Breast epithelium (tissue), 2 donors: ENCODE data around the genes NEGR1, ASB17 and MIGA1.

- PRO-cap = bidirectional peak, plus-strand start at chr1:72282987, minus-strand start at chr1:72282874
- RAMPAGE, long total RNA, 2 experiments = start-site peak on the plus strand in 1 of 2 experiments, at chr1:72282940-72282973 at its widest, 7 reads per replicate
These were observed at the start of gene NEGR1 for GRCh38 chr1:72282273-72283151. TSS of gene NEGR1 (minus strand) at chr1:72282539.

- PRO-cap = no peak
- RAMPAGE, long total RNA, 2 experiments = no peak in any of the 2 experiments
These were observed 9.7 kb upstream of the LRRC53 start for GRCh38 chr1:74522135-74522559.

- PRO-cap = no peak
- RAMPAGE, long total RNA, 2 experiments = no peak in any of the 2 experiments
These were observed 8.9 kb upstream of the LHX8 start for GRCh38 chr1:75125297-75125747.

DNA sequence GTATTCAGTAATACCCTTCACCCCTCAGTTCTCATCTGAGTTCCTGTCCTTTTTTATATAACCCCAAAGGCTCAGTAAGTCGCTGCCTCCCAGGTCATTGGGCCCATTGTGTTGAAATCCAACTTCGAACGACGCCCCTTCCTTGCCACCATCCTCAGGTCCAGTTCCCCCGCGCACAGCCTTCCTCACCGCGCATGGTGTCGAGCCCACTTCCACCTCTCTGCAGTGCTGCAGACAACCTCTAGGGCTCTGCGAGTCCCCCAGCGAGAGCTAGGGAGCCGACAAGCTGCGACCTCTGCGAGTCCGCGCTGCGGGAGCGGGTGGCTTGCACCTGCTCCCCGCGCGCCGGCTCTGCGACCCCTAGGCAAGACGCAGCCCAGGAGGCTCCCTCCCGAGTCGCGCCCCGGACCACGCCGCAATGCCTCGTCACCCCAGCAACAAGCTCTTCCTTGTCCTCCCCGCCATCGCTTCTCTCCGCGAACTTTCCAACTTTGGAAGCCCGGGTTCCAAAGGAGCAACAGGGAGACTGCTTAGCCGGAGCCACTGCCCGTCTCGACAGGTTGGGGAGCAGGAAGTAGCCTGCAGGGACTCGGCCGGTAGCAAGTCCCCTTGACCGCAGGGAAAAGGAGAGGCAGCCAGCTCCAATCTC is 3.9 kb upstream of the SLC44A5 start:
- PRO-cap = unidirectional peak, plus-strand start at position 300 of the sequence
- RAMPAGE, long total RNA, 2 experiments = no peak in any of the 2 experiments

DNA sequence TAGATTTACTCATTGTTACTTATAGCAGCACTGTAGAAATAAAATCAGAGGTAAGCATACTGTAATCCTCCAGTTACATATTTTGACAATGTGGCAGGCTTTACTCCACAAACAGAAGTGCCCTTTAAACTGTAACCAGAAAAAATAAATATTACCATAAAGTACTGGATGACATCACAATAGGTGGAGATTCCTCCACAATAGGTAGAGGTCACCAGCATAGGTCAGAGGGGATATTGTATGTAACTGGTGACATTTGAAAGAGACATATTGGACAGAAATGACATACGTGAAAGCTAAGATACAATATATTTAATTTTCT is at the start of gene ASB17:
Gene ASB17 (minus strand): TSS at position 126 of the 322 bp plus-strand sequence.
- PRO-cap = no peak
- RAMPAGE, long total RNA, 2 experiments = no peak in any of the 2 experiments

- PRO-cap = no peak
- RAMPAGE, long total RNA, 2 experiments = no peak in any of the 2 experiments
These were observed 8.7 kb downstream of the ST6GALNAC3 start for GRCh38 chr1:76083182-76083681.

DNA sequence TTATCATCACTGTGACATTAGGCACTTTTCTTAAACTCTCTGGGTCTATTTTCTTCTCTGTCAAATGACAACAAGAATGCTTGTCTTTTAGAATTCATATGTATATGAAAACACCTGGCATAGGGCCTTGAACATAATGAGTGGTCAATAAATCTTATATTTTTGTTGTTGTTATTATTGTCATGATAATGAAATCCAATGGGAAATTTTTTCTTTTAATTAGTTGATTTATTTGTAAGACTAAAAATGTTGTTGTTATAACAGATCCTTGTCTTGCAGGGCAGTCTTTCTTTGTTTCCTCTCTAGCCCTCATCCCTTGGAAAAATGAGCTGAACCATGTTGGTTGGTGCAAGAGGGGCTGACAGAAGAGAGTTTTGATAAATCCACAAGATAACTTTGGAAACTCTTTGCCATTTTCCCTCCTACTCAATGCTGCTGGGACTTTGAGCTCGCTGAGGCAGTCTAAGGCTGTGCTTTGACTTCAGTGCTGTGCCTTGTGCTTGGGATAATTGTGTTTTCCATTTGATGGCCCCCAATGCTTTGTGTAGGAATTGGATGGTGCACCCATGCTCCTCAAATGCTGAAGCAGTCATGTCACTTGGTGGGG is 31.6 kb downstream of the ST6GALNAC3 start:
- PRO-cap = no peak
- RAMPAGE, long total RNA, 2 experiments = no peak in any of the 2 experiments

DNA sequence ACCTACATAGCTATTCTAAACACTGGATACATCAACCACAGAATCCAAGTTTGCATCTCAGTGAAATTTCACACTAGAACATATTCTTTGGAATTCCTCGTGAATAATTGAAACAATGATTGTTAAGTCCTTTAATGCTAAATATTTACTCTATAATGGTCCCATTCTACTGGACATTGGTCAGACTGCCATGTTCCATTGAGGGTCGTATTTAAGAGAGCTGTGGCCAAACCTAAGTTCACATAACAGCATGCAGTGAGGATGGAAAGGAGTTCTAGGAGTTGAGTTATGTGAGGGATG is 44.6 kb downstream of the ST6GALNAC3 start:
- PRO-cap = no peak
- RAMPAGE, long total RNA, 2 experiments = no peak in any of the 2 experiments

DNA sequence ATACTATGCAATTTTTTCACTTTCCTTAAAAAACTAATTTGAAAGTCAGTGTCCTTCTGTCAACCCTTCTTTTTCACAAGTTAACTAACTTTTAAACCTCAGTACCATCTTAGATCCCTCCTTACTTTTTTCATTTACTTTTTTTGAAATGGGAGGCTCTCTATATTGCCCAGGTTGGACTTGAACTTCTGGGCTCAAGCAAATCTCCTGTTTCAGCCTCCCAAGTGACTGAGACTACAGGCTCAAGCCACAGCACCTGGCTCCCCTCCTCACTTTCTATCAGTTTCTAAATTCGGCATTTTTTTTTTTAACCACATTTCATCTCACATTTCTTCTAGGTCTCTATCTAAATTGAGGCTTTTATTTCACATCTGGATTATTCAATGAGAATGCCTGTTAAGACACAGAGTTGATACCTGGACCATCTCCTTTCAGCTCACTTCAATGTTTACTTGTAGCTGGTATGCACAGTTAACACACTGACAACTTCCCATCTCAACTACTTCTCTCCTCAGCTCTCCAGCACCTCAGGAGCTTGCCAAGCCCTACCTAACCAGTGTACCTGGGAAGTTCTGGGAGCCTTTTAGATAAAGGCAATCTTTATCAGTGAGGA is 3.6 kb downstream of the USP33 start:
- PRO-cap = no peak
- RAMPAGE, long total RNA, 2 experiments = no peak in any of the 2 experiments

- PRO-cap = unidirectional peak, plus-strand start at chr1:77779638; unidirectional peak, plus-strand start at chr1:77779686; unidirectional peak, plus-strand start at chr1:77779764
- RAMPAGE, long total RNA, 2 experiments = start-site peak on the plus strand in 2 of 2 experiments, at chr1:77779630-77779673 at its widest, 241 to 489 reads per replicate
These were observed at the start of gene MIGA1 for GRCh38 chr1:77779360-77780743. TSS of gene MIGA1 (plus strand) at chr1:77779649.

- PRO-cap = no peak
- RAMPAGE, long total RNA, 2 experiments = no peak in any of the 2 experiments
These were observed 53.6 kb upstream of the NEXN start for GRCh38 chr1:77834543-77835420.

- PRO-cap = no peak
- RAMPAGE, long total RNA, 2 experiments = no peak in any of the 2 experiments
These were observed 14.9 kb downstream of the NEXN start for GRCh38 chr1:77903248-77903845.

- PRO-cap = no peak
- RAMPAGE, long total RNA, 2 experiments = no peak in any of the 2 experiments
These were observed 36.1 kb downstream of the FUBP1 start for GRCh38 chr1:77942794-77943167.

- PRO-cap = no peak
- RAMPAGE, long total RNA, 2 experiments = no peak in any of the 2 experiments
These were observed 29.9 kb downstream of the FUBP1 start for GRCh38 chr1:77948914-77949496.

DNA sequence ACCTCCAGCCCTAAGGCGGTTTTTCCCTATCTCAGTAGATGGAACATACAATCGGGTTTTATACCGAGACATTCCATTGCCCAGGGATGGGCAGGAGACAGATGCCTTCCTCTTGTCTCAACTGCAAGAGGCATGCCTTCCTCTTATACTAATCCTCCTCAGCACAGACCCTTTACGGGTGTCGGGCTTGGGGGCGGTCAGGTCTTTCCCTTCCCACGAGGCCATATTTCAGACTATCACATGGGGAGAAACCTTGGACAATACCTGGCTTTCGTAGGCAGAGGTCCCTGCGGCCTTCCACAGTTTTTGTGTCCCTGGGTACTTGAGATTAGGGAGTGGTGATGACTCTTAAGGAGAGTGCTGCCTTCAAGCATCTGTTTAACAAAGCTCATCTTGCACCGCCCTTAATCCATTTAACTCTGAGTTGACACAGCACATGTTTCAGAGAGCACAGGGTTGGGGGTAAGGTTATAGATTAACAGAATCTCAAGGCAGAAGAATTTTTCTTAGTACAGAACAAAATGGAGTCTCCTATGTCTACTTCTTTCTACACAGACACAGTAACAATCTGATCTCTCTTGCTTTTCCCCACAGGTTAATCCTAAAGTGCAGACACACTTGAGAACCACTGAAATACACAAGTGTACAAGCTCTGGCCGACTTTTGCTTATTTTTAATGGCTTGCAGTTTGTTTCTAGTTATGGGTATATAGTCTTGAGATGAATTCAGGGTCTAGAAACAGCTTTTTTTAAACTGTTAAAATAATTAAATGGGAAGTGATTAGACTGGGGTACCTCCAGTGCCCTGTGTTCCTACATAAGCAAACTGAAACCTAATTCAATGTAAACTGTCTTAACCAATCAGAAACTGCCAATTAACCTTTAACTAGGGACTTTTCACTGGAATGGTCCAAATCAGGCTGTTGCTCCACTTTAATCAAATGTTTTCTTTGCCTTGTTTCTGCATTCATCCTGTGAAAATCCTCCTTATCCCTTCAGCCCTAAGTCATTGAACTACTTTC is 4.7 kb upstream of the FUBP1 start:
- PRO-cap = no peak
- RAMPAGE, long total RNA, 2 experiments = no peak in any of the 2 experiments

DNA sequence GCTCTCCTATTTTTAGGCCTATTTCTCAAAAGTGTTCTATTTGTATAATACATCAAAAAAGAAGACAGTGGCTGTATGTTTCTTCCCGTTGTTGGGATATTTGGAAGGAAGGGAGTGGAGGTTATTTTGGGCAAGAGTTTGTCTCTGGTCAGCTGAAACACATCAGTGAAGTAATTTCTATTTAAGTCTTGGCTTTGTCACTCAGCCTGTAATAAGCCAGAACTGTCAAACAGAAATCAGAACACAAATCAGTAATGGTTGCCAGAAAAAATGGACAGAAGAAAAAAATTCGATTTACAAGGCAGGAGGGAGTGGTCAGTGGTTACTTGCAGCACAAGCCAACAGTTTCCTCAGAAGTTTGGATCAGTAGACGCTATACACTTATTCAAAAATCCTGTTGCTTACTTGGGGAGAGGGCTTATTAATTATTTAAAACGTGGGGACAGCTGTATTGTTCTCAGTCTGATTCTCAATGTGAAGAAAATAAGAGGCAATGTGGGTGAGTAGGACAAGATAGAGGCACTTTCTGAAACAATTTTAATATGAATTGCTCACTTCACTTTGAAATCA is 307.2 kb upstream of the ADGRL2 start:
- PRO-cap = no peak
- RAMPAGE, long total RNA, 2 experiments = no peak in any of the 2 experiments

DNA sequence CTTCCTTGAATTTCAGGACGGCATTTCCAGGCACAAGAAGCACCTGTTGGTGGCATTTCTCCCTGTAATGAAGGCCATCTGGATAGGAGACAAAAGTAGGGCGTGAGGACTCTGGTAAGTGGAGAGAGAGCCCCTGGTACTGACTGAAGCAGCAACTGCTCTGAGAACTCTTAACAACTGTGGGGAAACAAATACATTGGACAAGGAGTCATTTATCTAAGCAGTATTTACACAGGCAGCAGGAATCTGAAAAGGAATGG is 361.7 kb downstream of the ADGRL2 start:
- PRO-cap = no peak
- RAMPAGE, long total RNA, 2 experiments = no peak in any of the 2 experiments

DNA sequence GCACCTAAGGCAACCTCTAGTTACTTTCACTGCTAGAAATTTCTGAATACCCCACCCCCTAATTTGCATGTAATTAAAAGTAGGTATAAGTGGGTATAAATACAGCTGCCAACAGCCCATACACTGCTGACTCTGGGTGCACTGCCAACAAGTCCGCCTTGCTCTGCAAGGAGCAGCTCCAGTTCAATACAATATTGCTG is 981.8 kb downstream of the ADGRL2 start:
- PRO-cap = no peak
- RAMPAGE, long total RNA, 2 experiments = no peak in any of the 2 experiments

DNA sequence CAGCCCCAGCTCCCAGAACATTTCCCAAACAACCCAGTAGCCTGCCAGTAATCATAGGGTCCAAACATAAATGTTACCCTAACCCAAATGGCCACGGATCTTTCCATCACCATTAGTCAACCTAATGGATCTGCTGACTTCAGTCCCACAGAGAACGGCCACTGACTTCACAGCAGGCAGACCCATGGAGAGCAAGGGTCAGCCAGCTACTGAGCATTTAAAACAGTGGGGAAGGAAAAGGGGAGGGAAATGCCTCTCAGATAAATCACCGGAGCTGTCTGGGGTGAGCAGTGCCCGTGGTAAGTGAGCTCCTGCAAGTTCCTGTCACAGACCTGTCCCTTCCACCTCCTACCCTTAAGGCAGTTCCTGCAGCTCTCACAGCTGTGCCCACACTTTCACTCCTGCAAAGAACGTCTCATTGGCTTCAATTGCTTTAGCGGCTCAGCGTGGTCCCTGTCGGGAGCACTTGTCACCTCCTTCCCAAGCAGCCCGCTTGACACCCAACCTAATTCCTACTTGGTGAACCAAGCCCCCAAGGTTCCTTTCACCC is 306.4 kb downstream of the TTLL7 start:
- PRO-cap = no peak
- RAMPAGE, long total RNA, 2 experiments = no peak in any of the 2 experiments

DNA sequence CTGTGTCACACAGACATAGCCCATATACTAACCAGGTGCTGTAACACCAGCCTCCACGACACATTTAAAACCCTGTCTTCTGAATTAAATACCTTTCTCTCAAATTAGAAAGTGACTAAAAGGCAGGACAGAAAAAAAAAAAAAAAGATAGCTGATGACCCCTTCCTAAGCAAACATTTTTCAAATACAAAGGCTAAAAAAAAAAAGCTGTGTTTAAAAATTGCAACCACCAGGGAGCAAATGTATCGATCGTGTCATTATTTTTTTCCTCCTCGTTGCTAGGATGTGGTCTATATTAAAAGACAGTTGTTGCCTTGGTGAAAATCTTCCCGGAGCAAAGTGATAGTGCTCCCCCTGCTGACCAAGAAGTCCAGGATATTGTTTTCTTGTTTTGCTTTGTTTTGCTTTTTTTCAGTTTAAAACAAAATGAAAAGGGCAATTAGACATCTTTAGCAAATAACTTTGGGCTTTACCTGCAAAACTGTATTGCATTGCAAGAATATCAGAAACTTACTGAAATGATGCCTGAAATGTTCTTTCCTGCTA is 35.4 kb downstream of the DNASE2B start:
- PRO-cap = no peak
- RAMPAGE, long total RNA, 2 experiments = no peak in any of the 2 experiments